Placental epithelial cell (primary cell): ENCODE measurements around a stretch of chr2.

GRCh38 chr2:46334670-46335557 lies 37.7 kb downstream of the EPAS1 start:
- CAGE, long polyA plus RNA: no peak

DNA sequence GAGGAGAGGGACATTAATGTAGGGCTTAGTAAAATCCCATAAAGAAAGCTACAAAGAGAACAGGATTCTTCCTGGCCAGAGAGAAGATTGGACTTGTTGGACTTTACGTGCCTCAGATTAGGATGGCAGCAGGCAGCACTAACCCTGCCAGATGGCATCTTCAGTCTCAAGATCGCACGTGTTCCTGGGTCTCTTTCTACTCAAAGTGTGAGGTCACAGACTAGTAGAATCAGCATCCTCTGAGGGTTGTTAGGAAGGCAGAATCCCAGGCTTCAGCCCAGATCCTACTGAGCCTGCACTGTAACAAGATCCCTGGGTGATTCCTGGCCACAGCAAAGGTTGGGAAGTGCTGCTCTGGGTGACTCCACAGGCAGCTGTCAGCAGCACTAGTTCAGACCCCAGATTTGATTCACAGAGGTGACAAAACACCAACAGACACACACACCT lies 39.3 kb downstream of the EPAS1 start:
- CAGE, long polyA plus RNA: no peak

GRCh38 chr2:46351319-46352517 lies 54.5 kb downstream of the EPAS1 start:
- CAGE, long polyA plus RNA: no peak

DNA sequence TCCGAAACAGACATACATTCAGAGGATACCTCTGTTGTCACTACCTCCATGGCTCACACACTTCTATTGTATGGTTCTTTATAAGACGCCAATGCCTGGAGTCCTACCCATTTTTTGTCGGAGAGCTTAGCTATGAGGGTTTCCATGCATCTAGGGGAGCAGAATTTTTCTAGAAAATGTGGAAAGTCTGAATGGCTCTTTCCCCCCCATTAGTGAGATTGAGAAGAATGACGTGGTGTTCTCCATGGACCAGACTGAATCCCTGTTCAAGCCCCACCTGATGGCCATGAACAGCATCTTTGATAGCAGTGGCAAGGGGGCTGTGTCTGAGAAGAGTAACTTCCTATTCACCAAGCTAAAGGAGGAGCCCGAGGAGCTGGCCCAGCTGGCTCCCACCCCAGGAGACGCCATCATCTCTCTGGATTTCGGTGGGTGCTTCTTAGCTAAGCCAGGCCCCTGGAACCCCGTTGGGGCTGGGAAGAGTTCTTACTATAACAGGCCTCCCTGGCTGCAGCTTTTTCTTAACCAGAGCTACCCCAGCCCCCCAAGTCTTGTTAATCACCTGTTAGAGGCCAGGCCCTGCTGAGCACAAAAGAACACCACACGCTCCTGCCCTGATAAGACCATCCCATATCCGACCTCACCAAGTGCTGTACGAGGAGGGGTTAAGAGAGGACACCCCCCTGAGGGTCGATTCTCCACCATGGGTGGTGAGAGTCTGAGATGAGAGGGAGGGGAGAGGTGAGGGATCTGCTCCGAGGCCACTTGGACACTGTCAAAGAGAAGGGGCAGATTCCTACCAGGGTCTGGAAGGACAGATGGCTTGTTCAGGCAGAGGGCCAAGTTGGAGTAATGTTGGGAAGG lies 79.4 kb downstream of the EPAS1 start:
- CAGE, long polyA plus RNA: no peak

GRCh38 chr2:46540371-46541032 lies 1.8 kb upstream of the RHOQ start:
- CAGE, long polyA plus RNA: no peak

DNA sequence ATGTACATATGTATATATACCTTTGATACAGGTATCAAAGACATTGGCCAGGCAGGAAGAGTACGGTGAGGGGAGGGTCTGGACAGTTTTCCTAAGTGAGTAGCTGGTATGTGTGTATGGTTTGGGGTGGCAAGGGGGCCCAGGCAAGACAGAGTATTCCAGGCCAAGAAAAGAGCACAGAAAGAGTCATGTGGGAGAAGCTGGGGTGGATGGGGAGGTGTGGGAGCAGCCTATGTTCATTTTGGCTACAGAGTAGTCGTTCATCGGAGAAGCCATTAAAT lies 18.8 kb upstream of the ATP6V1E2 start:
- CAGE, long polyA plus RNA: no peak

- CAGE, long polyA plus RNA: no peak
Measured at GRCh38 chr2:46631868-46632715, 15.1 kb downstream of the CRIPT start.

- CAGE, long polyA plus RNA: no peak
Measured at GRCh38 chr2:46642008-46642991, 25.3 kb downstream of the CRIPT start.

DNA sequence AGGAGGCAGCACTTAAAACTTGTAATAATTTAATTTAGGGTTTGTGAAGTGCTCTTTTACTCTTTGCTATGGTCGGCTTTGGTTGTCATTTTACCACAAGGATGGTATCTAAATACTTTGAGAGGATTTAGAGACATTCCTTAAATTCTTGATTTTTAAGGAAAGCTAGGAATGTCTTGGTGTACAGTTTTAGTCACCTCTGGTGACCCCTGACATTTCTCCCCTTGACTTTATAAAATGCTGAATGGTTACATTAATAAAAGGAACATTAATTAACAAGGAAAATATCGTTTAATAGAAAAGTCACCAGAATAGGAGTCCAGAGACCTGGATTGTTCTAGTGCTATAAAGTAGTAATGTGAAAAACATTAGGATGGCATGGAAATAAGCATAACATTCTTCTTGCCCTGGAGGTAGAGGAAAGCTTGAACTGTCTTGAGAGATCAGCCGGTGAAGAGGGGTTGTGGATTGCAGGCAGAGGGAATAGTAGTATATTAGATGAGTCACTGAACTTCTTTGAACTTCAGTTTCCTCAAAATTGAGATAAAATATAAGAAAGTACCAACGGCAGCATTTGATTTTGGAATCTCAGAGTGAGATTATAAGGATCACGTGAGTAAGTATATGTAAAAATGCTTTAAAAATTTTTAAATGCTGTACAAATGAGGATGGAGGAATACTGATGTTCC lies 7.4 kb downstream of the SOCS5 start:
- CAGE, long polyA plus RNA: no peak

- CAGE, long polyA plus RNA: no peak
Measured at GRCh38 chr2:46717058-46717634, 18.1 kb downstream of the SOCS5 start.

GRCh38 chr2:46898973-46899362 lies 16.6 kb downstream of the MCFD2 start:
- CAGE, long polyA plus RNA: no peak

- CAGE, long polyA plus RNA: no peak
Measured at GRCh38 chr2:46939368-46940067, 1.5 kb upstream of the TTC7A start.

GRCh38 chr2:46943761-46944206 lies 2.8 kb downstream of the TTC7A start:
- CAGE, long polyA plus RNA: no peak

GRCh38 chr2:46970547-46971490 lies 29.8 kb downstream of the TTC7A start:
- CAGE, long polyA plus RNA: no peak

DNA sequence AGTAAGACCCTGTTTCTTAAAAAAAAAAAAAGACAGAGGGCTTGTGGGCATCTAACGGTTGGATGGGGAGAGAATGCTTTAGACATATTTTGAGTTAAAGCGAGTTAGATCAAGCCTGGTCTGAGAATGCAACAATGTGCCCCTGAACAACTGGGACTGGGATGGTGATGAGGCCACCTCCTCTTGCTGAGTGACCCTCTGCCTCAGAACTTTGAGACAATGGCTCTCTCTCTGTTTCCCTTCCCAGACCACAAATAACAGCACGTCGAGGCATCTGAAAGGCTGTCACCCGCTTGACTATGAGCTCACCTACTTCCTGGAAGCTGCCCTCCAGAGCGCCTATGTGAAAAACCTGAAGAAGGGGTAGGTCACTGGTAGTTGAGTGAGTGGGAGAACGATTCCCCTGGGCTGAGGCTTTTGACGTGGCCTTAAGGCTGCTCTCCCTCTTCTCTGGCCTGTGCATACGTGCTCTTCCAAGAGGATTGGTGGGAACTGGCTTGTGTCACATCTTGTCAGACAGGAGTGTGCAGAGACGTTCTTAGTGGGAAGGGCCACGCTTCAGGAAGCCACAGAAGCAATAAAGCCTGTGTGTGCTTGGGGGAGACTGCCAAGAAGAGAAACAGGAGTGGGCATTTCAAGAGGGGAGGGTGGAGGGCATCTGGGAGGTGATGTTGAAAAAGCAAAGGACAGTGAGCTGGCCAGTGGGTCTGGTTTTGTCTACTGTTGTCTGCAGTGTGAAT lies 37.7 kb downstream of the TTC7A start:
- CAGE, long polyA plus RNA: no peak

DNA sequence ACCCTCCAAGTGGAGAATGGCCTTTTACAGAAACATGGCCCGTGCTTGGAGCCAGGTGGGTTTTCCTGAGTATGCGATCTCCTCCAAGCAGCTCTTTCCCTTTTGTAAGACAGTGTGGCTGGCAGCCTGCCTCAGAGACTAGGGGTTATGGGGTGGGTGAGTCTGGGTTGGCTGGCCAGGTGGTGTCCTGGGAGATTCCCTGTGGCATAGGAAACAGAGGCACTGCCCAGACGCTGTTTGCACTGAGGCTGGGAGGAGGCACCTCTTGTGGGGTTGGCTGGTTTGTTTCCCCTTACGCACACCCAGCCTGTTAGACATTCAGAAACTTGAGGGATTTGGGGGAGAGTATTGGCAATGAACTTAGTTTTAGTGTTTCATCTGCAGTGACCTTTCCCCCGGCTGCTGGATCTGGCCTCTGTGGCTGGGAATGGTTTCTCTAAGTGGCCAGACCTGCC lies 56.9 kb downstream of the TTC7A start:
- CAGE, long polyA plus RNA: no peak

DNA sequence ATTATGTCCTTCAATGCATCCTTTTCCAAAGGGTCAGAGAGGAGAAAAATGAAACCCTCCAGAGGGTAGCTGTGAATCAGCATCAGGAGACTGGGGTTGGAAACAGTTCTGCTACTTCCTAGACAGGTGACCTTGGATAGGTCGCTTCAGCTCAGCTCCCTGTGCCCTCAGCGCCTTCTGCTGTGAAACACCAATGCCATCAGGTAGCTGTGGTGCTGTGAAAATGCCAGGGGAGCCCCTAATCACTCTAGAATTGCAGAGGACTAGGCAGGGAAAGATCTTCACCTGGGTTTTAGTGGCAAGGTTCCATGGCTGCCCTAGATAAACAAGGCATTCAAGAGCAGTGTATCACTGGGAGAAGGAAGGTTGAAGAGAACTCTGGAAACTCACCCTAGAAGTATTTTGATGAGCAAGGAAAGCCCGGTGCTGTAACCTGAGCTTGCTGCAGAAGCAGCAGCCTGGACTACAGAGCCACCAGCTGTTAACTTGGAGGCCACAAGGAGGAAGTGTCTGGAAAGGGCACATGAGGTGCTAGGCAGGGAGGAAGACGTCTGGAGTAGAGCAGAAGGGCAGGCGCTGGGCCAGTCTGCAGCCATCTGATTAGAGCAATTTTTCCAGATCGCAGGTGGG lies 75.3 kb downstream of the TTC7A start:
- CAGE, long polyA plus RNA: no peak

GRCh38 chr2:47071008-47071863 lies 83.9 kb downstream of the STPG4 start:
- CAGE, long polyA plus RNA: no peak

GRCh38 chr2:47071864-47072625 lies 83.1 kb downstream of the STPG4 start:
- CAGE, long polyA plus RNA: no peak

- CAGE, long polyA plus RNA: no peak
Measured at GRCh38 chr2:47086065-47087015, 68.8 kb downstream of the STPG4 start.